Frontal cortex (tissue), 2 donors: ENCODE measurements around a stretch of chr2.

GRCh38 chr2:152580834-152581389 lies 136.3 kb downstream of the PRPF40A start:
- RAMPAGE, long total RNA: no peak

DNA sequence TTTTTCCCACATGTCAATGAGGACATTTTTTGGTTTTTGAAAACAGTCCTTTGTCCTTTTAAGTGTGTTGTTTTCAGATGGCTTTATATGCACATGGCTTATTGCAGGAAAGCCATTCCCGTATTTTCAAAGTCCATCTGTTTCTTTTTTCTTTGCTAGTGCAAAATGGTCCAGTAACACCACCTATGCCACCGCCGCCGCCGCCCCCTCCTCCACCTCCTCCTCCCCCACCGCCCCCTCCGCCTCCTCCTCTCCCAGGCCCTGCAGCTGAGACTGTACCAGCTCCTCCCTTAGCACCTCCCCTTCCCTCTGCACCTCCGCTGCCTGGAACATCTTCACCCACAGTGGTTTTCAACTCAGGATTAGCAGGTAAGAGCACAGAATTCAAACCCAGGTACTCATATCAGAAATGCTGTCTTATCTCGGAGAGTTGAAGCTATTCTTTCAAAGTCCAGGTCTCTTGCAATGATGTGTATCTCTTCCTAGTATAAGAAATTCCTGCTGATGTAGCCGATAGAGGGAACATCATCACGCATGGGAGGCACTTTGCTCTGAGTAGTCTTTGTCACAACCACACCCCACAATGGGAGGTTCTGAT lies 97.8 kb downstream of the PRPF40A start:
- RAMPAGE, long total RNA: no peak

DNA sequence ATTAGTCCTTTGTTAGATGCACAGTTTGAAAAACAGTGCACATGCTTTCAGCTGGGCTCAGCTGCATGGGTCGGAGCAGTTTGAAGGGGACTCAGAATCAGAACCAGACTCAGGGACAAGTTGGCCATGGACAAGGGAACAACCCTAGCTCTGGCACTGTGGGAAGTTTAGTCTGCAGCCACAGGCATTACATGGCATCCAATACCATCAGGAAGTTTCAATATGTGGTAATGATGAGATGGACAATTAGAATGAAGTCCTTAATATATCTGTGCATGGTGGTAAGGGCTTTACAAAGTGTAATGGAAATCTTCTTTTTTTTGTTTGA lies 121.4 kb downstream of the ARL6IP6 start:
- RAMPAGE, long total RNA: no peak

GRCh38 chr2:153592710-153593256 lies 114.2 kb upstream of the RPRM start:
- RAMPAGE, long total RNA: no peak

DNA sequence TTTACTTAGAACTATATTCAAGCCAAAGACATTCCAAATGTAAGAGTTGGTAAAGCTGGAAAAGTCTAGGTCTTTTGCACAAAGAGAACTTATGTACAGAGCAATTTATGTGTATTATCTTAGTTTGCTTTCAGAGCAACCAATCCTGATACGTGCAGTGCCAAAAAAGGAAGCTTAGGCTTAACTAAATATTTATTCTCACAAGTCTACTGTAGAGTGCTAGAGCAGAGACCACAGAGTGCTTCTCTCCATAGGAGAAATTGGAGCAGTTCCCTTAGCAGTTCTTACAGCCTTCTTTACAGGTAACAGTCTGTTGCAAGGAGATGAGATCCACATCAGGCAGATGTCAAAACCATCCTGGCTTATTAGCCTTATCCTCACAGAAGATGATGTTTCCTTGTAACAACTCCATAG lies 250.8 kb upstream of the KCNJ3 start:
- RAMPAGE, long total RNA: no peak

GRCh38 chr2:154697833-154698465 lies 546 bp upstream of the KCNJ3 start:
- RAMPAGE, long total RNA: no peak

DNA sequence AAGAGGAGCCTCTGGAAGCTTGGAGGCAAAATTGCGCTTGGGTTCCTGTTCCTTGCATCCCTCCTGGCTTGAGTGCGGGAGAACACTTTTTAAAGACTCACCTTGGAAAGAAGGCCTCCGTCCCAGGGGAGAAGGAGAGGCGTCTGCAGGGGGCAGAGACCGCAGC lies 146 bp upstream of the KCNJ3 start:
- RAMPAGE, long total RNA: no peak

DNA sequence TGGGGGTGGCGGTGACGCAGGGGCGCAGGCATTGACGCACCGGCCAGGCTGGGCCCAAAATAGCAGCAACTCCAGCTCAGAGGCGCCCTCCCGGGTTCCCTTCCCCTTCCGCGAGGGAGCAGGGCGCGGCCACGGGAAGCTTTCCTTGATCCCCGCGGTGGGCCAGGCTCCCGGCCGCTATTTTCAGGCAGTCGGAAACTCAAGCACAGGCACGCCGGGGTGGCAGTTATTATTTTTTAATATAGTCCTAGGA lies 2.1 kb upstream of the NR4A2 start:
- RAMPAGE, long total RNA: no peak

- RAMPAGE, long total RNA: no peak
Observed at GRCh38 chr2:156335581-156335759, 2.9 kb upstream of the NR4A2 start.

GRCh38 chr2:156399868-156400946 lies 36.0 kb upstream of the GPD2 start:
- RAMPAGE, long total RNA: no peak

GRCh38 chr2:157411432-157411995 lies 32.4 kb downstream of the CYTIP start:
- RAMPAGE, long total RNA: no peak

- RAMPAGE, long total RNA: no peak
Observed at GRCh38 chr2:157419003-157419342, 24.9 kb downstream of the CYTIP start.

DNA sequence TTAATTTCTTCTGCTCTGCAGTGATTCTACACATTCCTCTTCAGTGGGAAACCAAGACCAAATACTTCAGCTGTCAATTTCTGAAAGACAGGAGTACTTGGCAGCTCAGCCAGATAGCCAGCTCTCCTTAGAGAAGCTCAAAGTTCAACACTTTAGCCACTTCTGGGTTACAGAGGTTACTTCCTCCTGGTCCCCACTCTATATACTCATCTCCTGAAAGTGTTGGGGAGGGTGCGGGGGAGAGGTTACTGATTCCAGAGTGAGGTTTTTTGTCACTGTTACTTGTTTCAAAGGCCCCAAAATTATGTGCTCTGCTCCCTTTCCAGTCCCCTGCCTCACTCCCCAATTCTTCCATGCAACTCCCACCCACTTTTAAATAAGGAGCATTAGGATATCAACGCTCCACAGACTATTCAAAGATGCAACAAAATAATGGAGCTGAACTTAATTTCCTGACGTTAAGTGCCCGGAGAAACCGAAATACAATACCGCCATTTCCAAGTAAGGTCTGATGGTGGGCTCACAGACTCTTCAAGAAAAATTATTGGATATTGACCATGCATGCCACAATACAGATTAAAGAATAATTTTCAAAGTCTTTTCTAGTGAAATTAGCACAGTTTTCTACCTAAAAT lies 3.9 kb downstream of the CYTIP start:
- RAMPAGE, long total RNA: no peak

- RAMPAGE, long total RNA: no peak
Observed at GRCh38 chr2:157488677-157489103, 44.8 kb upstream of the CYTIP start.

DNA sequence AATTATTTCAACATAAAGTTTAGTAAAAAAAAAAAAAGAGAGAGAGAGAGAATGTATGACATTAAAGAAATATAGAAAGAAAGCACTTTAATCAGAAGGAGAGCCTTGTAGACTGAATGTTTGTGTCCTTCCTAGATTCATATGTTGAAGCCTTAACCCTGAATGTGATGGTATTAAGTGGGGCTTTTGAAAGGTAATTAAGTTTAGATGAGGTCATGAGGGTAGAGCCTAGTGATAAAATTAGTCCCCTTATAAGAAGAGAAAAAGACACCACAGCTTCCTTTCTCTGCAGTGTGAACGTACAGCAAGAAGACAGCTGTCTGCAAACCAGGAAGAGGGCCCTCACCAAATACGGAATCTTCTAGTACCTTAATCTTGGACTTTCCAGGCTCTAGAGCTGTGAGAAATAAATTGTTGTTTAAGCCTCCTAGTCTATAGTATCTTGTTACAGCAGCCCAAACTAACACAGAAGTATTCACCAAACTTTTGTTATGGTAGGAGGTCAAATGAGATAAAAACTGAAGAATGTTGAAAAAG lies 57.1 kb upstream of the CYTIP start:
- RAMPAGE, long total RNA: no peak

GRCh38 chr2:158042987-158043628 lies 58.6 kb upstream of the UPP2 start:
- RAMPAGE, long total RNA: no peak

- RAMPAGE, long total RNA: no peak
Observed at GRCh38 chr2:158893940-158894650, 74.3 kb upstream of the TANC1 start.

DNA sequence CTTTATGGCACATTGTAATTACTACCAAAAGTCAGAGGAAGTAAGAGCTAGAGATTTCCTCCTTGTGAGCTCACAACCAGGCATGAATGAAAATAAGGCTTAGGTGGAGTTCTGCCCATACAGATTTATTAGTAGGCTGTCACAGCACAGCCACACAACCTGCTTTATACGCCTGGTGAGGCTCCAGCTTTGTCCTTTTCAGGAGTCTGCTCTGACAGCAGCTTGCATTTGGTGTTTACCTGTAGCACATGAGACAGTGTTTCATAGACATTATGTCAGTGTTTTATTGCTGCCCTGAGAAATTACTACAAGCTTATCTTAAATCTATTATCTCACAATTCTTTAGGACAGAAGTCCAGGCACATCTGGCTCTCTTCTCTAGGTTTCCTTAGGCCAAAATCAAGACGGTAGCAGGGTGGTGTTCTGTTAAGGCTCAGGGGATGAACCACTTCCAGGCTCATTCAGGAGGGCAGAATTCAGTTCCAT lies 156.7 kb downstream of the TANC1 start:
- RAMPAGE, long total RNA: no peak

- RAMPAGE, long total RNA: no peak
Observed at GRCh38 chr2:159164468-159164955, 122.0 kb downstream of the WDSUB1 start.

DNA sequence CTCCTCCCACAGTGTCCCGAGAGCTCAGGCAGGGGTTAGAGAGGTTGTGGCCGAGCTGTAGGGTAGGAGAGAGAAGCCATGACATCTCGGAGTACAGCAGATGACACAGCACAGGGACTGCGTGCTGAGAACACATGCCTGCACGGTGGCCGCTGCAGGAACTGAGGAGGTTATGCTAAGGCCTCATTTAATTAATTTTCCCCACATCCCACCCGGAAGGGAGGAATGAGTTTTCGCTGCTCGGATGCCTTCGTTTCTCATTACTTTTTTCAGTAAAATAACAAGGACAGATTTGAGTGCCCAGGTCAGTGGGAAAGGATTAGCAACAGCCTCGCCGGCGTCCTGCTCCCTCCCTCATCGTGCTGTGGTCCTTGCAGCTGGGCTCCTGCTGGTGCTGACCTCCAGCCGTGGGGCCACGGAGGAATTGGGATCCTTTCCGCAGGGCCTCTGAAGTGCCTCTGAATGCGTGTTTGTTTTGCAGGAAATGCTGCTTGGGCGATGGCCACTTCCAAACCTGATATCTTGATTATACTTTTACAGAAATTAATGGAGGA lies 61.2 kb downstream of the WDSUB1 start:
- RAMPAGE, long total RNA: no peak